Camera-type eye (tissue), 1 donor: Measurements from ENCODE around the gene RAX.

DNA sequence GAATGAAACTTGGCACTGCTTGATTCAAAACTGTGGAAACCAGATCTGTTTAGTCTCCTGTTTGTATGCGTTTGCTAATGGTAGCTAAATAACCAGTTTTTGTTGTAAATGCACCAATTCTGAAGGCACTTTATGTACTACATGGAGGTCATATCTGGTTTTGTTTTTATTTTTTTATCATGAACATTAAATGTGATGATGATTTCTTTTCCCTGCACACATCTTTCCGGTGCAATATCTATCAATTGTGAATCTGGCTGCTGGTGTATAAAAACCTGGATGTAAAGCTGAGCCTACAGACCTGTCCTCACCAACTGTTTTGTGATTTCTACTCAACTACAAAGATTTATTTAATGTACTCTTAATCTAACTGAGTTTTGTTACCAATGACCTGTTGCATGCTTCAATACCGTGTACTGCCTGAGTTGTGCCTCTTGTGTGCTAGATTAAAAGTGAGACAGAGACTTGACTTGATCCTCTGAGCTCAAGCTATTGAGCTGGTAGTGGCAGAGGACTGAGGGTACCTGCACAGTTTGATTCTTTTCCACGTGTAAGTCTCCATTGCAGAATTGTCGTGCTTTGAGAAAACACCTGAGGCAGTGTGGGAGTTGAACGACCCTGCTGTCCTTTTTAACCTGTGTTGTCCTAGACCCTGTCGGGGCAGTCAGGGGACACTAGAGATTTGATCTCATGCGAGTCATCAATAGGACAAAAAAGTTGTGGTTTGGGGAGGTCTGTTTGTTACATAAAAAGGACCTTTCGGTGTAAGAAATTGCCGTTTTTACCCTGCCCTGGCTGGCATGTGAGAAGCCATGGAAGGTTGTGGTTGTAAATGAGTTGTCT, 231.5 kb downstream of the ALPK2 start:
- RAMPAGE, long total RNA, result no peak

- RAMPAGE, long total RNA, result no peak
Observed at GRCh38 chr18:58408680-58409147, 220.2 kb downstream of the ALPK2 start.

DNA sequence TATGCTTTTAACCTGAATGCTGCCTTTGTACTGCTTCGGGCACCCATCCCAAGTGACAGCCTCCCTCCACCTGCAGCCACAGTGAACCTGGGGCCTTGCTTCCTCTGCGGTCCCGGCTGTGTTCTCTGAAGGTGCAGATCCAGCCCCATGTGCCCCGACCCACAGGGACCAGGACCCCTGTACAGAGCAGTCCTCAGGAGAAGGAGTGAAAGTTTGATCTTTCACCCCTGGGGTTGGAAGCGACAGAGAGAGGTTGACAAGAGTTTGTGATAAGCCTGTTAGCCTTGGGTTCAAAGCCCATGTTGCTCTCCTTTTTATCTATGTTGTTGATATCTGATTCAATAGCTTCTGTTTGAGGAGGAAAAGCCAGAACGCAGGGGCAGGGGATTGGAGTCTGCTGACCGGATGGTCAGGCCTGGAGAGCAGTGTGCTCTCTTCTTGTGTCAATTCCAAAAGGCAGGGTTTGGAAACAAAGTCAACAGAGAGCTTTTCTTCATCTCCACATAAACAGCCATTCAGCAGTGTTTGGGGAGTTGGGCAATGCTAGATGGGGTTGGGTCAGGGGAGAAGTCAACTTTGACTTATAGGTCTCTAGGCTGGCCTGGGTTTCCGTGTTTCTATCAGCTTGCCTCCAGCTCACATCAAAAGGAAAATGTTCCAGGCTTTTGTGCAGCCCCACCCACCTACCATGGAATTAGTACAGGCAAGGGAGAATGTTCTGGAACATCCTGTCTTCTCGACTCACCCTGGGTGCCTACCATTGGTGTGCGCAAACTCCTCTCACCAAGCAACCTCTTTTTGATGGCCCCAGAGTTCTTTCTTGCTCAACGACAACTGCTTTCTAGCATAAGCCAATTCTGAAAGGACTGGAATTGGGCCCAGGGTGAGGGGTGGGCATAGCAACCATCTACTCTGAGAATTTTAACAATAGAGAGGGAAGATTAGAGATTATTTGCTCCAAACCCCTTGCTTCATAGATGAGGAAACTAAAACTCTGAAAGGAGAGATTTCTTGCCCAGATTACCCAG, 214.9 kb downstream of the ALPK2 start:
- RAMPAGE, long total RNA, result no peak

GRCh38 chr18:58446822-58447576, 181.9 kb downstream of the ALPK2 start:
- RAMPAGE, long total RNA, result no peak

GRCh38 chr18:58536428-58537005, 92.4 kb downstream of the ALPK2 start:
- RAMPAGE, long total RNA, result no peak

GRCh38 chr18:58709007-58709932, 38.0 kb downstream of the MALT1 start:
- RAMPAGE, long total RNA, result no peak

- RAMPAGE, long total RNA, result no peak
Observed at GRCh38 chr18:58714122-58714797, 43.0 kb downstream of the MALT1 start.

DNA sequence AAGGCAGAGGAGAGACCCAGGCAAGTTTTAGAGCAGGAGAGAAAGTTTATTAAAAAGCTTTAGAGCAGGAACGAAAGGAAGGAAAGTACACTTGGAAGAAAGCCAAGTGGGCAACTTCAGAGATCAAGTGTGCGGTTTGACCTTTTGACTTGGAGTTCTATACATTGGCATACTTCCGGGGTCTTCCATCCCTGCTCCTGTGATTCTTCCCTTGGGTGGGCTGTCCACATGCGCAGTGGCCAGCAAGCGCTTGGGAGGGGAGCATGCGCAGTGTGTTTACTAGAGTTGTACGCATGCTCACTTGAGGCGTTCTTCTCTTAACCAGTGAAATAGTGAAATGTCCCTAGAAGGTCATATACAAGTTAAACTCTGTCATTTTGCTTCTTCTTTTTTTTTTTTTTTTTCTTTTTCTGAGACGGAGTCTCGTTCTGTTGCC, 56.9 kb upstream of the ZNF532 start:
- RAMPAGE, long total RNA, result no peak

DNA sequence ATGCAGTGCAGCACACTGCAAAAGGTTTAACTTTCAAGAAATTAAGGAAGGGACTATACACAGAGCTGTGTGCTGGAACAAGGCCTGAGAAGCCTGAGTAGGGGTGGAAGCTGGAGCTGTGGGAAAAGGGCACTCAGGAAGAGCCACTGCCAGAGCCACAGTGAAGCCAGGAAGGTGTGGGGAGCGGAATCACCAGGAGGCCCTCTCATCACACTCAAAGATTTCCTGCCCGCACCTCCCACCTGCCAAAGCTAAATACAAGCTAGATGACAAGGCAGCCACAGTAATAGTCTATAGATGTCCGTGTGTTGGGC, 126.0 kb downstream of the ZNF532 start:
- RAMPAGE, long total RNA, result no peak

DNA sequence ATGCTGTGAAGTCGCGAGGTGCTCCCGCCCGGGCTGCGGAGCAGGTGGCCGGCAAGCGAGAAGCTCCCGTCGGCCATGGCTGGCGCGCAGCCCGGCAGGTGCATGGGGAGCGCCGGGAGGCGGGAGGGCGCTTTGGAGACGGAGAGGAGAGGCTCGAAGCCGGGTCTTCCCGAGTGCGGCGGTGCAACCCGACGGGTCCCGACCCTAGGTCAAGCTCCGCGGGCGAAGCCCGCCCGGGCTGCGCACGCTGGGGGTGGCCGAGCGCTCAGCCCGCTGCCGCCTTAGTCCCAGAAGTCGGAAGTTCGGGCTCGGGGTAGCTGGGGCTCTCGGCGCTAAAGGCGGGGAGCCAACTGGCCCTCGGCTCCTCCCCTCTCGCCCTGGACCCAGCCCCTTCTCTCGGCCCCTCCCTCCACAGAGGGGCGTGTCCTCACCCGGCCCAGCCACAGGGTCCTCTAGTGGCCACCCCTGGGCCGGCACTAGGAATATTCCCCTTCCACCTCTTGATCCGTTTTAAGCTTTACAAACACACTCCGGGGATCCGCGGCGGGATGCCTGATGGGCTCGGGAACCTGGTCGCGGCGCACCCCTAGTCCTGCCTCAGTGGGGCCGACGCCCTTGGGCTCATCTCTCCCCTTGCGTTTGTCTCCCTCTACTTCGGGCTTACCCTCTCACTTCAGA, at the start of gene RAX:
TSS of gene RAX (minus strand) at position 352 of the 678 bp plus-strand sequence.
- RAMPAGE, long total RNA, result no peak

DNA sequence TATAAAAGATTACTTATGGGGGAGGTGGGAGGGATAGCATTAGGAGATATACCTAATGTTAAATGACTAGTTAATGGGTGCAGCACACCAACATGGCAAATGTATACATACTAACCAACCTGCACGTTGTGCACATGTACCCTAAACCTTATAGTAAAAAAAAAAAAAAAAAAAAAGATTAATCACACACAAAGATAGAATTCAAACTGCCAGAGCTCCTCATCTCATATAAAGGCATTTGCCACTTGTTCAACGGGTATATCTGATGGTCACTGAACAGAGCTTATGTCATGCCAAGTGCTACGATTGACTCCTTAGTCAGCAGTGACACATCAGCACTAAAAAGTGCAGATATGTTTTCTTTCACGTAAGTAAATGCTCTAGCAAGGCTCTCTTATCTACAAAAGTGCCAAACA, 1.2 kb downstream of the LMAN1 start:
- RAMPAGE, long total RNA, result no peak

DNA sequence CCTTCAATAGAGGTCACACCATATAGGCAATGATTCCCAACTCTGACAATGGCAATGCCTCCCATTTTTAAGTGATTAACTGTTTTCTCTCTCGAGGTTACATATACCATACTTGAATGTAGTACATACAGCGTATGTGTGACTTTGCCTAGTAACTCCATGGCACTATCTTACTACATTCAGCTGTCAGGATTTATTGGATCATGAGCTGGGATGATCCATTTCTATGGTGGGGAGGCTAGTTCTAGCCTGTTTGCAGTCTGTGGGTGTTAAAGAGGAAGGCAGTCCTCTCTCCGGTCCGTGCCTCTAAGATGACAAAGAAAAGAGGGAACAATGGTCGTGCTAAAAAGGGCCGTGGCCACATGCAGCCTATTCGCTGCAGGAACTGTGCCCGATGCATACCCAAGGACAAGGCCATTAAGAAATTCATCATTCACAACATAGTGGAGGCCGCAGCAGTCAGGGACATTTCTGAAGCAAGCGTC, 64.1 kb upstream of the CCBE1 start:
- RAMPAGE, long total RNA, result no peak

- RAMPAGE, long total RNA, result no peak
Observed at GRCh38 chr18:61543425-61543871, 210.2 kb downstream of the CDH20 start.

- RAMPAGE, long total RNA, result no peak
Observed at GRCh38 chr18:61655767-61656039, 237.1 kb downstream of the RNF152 start.

DNA sequence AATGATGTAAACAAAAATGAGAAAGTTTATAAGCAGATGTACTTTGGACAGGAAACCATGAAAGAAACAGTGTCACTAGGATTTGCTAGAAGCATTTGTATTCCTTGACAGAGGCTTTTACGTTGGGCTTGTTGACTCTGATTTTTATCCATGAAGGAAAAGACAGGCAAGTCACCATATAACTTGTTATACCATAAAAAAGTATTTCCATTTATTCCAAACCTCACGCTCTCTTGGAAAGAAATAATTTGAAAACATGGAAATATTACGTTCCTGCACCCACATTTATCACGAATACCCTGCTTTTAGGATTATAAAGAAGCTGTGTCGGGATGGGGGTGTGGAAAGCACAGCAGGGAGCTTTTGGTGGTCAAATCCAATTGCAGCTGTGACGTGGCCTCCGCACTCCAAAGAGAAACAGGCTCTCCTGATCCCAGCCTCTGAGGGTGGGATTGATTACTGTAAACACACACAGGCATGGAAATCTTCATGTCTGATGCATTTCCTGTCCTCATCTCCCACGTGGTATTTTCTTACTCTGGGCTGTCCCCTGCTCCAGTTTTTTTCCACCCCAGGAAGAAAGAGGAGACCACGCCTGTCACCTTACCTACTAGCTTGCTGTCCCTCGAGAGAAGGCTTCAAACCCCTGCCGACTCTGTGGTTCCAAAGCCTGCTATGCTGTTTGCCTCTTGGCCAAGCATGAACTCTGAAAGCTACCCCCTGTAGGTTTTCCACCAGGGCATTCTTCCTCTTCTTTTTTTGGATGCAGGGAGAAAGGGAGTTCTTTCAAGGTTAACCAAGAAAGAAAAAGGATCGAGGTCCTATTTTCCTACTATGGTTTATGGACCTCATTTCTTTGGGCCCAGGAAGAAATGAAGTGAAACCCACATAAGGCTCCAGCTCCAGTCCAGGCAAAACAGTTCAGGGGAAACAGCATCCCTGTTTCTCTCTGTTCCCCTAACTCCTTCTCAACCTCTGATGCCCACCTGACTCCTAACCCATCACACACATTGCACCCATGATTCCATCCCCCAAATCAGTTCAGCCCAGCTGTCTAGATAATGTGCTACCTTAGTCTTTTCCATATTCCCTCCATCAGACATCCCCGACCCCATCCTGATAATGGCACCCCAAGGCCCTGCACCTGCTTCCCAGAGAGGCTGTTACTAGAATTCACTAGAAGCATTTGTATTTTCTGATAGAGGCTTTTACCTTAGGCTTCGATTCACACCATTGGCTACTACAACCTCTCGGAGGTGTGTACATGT, 22.5 kb downstream of the RNF152 start:
- RAMPAGE, long total RNA, result no peak

GRCh38 chr18:61949729-61950486, 57.1 kb upstream of the RNF152 start:
- RAMPAGE, long total RNA, result no peak

DNA sequence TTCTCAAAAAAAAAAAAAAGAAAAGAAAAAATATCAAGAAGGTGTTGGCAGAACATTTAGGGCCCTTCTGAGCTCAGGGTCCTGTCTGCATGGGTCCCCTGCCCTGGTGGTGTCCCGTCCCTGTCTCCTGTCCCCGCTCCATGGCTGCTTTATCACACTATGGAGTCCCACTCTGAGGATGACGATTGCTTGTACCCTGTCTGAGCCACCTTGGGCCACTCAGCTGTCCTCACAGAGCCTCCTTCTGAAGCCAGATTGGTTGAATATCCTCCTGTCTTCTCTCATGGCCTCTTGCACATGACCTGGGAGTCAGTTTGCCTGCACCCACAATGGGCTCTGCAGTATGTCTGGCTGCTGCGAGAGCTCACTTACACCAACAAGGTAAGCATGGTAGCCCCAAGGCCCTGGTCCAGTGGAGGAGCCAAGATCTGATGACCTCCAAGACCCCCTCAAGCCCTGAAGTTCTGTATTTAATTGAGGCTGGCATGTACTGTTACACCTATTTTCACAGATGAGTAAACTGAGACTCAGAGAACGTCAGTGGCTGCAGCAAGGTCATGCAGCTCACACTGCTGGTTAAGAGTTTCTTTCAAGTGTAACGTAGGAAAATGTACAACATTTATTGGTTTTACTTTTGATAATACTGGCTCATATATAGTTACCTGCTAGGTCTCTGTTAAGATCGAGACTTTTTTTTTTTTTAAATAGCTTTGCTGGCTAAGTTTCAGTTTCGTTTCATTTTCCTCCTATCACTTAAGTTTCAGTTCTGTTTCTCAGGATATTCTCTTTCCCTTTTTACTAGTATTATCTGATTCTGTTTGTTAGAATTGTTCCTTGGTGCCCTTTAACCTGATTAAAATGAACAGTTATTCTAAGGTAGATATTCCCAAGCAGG, 16.9 kb upstream of the ZCCHC2 start:
- RAMPAGE, long total RNA, result no peak

DNA sequence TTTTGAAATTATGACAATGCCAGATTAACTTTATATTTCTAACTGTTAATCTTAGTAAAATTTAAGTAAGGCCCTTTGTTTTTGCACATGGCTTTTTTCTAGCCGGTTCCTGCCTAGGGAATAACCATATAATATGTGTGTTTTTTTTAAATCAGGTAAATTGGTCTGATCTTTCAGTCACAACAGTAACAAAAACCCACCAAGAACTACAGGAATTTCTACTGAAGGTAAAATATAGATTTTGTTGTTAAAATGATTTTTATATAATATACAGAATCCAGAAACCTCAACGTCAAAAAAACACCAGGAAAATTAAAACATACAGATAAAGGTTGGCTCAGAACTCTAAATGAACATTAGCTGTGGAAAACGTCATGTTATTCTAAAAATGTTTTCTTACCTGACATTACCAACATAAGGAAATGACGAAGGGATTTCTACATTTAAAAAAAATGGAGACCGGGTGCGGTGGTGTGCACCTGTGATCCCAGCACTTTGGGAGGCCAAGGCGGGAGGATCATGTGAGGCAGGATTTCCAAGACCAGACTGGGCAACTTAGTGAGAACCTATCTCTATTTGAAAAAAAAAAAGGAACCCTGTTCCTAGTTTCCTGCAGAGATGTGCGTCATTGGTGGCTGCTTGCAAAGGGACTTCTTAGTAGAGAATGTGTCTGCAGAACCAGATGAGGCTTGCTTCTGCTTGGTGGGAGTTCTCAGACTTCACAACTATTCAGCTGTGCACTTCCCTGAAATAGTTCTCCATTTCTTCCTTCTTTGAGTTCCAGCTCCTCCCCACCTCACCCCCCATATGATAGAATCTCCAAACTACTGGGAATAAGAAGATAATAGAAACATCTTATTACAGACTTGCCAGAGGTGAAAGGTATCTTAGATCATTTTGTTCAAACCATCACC, 22.1 kb downstream of the ZCCHC2 start:
- RAMPAGE, long total RNA, result no peak

GRCh38 chr18:62559656-62560363, 37.0 kb downstream of the ZCCHC2 start:
- RAMPAGE, long total RNA, result no peak

GRCh38 chr18:62576520-62577187, 53.8 kb downstream of the ZCCHC2 start:
- RAMPAGE, long total RNA, result no peak